Cardiac atrium fibroblast (primary cell): Measurements from ENCODE around the gene TMEM128.

DNA sequence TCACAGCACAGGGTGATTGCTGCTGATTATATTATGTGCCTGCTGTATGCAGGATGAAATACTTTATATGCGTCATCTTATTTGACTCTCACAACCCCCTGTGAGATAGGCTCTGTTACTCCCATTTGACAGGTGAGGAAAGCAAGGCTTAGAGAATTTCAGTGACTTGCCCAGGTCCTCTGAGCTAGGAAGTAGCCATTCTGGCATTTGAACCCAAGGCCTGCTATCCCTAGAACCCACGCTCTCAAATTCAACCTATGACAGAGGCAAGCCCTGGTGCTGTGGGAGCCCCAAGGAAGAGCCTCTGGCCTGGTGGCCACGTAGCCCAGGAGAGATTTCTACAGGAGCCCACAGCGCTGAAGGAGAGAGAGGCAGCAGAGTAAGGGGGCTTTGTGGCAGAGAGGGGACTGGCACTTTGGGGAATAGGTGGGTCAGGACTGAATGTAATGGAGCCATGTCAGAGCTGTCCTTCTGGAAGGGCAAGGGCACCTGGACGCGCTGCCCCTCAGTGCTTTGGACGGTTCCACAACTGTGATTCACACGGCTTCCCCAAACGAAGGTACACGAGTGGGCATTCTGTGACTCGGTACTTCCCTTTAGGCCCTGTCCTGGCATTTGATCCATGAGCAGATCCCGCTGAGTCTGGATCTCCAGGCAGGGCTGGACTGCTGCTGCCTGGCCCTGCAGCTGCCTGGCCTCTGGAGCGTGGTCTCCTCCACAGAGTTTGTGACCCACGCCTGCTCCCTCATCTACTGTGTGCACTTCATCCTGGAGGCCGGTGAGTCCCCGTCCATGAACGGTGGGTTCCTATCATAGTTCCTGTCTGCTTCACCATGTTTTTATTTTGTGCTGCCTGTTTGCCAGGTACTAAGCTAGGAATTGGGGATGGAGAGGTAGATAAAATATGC, 35.3 kb upstream of the MSANTD1 start:
- RAMPAGE, long total RNA: no peak

DNA sequence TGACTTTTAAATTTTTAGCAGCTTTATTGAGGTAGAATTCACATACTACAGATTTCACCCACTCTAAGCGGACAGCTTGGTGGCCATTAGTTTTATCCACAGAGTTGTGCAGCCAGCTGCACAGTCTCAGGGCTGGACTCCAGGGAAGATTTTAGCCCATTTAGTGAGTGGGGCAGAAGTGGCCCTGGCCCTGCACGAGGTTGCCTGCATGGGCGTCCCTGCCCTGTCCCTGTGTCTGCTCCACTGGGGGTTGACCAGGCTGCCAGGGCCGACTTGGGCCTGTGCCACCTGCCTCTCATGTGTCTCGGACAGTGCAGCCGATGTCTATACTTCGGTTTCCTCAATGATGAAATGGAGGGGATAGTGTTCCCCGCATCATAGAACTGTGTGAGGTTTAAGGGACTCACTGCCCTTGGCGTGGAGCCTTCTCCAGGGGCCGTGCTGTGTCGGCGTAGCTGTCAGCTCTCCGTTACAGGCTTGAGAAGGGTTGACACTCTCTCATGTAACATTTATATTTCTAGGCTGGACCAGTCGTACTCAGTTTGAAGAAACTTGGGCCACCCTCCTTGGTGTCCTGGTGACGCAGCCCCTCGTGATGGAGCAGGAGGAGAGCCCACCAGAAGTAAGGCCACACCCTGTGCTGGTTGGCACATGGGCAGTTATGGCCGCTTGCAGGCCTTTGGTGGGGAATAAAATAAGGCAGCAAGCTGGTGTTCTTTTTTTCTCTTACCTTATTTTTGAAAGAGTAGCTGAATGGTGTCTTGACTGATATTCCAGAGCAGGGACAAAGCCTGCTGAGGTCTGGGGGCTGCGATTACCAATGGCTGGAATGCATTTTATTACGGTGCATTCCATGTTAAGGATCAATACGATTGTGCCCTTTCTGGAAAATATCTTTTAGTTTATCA, 26.8 kb upstream of the MSANTD1 start:
- RAMPAGE, long total RNA: no peak

GRCh38 chr4:3242874-3243309, 6.1 kb upstream of the MSANTD1 start:
- RAMPAGE, long total RNA: no peak

DNA sequence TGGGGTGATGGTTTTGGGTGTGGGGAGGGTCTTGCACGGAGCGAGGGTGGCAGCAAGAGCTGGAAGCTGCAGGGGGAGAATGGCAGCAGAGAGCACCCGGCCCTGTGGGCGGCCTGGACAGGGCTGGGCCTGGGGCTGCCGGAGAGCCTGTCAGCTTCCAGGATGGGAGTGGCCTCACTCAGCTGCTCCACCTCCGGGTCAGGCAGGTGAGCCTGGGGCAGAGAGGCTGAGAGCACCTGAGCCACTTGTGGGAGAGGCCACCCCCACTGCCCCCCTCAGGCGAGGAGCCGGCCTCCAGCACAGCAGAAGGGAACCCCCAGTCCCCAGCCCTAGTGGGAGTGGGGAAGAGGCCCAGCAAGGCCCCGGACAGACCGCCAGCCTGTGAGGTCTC, 1.6 kb downstream of the MSANTD1 start:
- RAMPAGE, long total RNA: no peak

DNA sequence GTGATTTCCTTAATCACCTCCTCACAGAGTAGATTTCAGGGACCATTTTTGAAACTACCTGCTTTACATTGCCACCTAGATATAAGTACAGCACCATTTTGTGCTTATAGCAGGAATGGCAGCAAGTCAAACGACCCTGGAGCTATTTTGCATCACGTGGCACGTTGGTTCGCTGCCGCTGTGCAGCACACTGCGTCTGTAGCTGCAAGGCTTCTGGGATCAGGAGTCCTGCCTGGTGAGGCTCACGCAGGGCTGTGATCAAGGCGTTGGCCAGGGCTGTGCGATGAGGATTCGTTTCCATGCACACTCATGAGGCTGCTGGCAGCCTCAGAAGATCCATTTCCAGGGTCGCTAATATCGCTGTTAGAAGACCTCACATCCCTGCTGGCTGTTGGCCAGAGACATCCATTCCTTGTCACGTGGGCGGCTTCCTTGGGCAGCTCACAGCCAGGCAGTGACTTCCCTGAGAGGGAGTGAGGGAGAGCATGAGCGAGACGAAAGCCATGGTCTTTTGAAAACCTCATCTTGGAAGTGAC, 11.9 kb downstream of the RGS12 start:
- RAMPAGE, long total RNA: no peak

GRCh38 chr4:3442251-3442743, 529 bp downstream of the HGFAC start:
- RAMPAGE, long total RNA: no peak

- RAMPAGE, long total RNA: no peak
Measured at GRCh38 chr4:3530258-3530603, 2.0 kb downstream of the LRPAP1 start.

- RAMPAGE, long total RNA: no peak
Measured at GRCh38 chr4:3531477-3531868, 749 bp downstream of the LRPAP1 start.

DNA sequence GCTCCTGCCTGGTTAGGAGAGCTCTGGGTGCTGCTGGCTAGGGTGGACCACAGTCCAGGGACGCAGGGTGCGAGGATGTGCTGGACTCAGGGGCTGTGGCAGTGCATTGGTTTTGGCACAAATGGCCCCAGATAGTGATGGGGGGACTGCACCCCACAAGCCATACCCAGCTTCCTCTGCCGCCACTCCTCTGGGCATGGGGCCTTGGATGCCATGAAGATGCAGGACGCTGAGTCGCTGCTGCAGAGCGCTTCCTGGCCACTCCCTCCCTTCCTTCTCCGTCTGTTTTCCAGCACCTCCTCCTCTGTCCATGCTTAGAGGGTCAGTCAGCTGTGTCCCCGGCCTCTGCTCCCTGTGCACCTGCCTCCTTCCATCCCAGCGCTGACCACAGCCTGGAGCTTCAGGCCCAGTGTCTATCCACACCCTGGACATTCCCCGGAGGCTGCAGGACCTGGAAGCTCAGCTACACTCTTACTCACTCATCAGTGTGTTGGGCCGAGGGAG, 58.9 kb upstream of the ADRA2C start:
- RAMPAGE, long total RNA: no peak

GRCh38 chr4:3766897-3768041, 1.1 kb downstream of the ADRA2C start:
- RAMPAGE, long total RNA: no peak

- RAMPAGE, long total RNA: no peak
Measured at GRCh38 chr4:3781193-3781453, 14.9 kb downstream of the ADRA2C start.

DNA sequence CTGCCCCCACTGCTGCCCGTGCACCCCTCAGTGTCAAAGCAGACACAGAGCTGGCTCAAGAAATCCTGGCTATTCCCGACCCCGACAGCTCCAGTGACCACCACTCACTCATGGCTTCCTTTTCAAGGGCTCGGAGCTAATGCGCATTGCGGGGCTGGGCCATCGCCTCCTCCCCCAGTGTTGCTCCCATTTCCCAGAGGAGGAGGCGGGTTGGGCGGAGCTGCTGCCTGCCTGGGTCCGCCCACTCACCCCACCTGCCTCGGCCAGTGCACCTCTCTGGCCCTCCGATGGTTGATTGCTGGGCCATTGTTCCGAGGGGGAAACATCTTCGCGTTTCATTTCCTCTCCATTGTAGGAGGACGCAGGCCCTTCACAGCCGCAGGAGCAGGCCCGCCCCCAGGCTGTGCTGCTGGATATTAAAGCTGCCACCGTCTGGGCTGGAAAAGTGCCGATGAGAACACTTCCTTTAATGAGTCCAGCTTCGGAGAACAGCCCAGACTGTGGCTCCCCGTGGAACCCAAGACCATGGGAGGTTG, 96.4 kb downstream of the ADRA2C start:
- RAMPAGE, long total RNA: no peak

DNA sequence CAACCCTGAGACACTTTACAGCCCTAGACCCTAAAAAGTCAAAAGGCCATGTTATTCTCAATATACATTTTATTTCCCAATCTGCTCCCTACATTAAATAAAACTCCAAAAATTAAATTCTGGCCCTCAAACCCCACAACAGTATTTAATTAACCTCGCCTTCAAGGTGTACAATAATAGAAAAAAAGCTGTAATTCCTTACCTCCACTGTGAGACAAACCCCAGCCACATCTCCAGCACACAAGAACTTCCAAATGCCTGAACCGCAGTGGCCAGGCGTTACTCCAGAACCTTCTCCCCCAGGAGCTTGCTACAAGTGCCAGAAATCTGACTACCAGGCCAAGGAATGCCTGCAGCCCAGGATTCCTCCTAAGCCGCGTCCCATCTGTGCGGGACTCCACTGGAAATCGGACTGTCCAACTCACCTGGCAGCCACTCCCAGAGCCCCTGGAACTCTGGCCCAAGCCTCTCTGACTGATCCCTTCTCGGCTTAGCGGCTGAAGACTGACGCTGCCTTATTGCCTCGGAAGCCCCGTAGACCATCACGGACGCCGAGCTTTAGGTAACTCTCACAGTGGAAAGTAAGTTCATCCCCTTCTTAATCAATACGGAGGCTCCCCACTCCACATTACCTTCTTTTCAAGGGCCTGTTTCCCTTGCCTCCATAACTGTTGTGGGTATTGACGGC, 163.3 kb downstream of the ADRA2C start:
- RAMPAGE, long total RNA: no peak

DNA sequence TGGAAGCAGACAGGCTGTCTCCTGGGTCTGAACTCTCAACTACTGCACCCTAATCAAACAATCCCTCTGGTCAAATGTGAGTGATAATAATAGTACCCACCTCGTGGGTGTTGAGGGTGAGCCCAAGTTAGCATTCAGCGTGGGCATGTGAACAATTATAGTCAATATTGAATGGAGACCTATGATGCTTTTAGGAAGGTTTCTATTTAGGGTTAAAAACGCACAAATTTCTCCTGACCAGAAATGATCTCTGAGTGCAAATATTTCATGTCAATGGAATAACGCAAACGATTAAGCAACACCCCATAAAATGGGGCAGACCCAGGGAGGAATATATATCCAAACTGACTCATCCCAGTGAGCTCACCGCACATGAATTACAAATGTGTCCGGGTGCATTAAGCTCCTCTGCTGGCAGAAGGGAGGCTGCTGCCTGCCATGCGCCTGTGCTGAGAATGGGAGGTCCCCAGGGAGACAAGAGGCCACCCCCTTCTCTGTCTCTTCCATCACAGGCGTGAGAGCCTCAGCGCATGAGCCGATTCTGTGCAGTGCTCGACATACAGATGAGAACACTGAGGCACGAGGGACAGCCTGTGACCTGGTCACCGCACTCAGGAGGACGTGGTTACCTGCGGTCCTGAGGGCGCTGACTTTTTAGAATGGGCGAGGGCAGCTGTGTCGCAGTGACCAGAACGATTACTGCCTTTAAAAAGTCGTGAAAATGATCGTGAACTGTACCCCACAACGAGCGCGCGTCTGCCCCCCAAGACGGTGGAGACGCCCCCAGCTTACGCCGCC, 188.3 kb downstream of the ADRA2C start:
- RAMPAGE, long total RNA: no peak

- RAMPAGE, long total RNA: no peak
Measured at GRCh38 chr4:3984647-3985206, 218.5 kb downstream of the ADRA2C start.

DNA sequence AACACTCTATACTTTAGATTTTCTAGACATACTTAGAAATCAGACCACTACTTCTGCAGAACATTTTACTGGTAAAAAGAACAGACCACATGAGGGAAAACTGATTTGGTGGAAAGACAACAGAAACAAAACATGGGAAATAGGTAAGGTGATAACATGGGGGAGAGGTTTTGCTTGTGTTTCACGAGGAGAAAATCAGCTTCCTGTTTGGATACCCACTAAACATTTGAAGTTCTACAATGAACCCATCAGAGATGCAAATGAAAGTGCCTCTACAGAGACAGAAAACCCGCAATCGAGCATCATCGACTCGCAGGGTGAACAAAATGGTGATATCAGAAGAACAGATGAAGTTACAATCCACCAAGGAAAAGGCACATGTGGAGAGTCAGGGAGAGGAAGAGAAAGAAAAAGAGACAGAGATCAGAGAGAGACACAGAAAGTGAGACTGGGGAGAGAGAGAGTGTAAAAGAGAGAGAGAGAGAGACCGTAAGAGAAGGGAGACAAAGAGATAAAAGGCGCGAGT, 153.2 kb downstream of the OTOP1 start:
- RAMPAGE, long total RNA: no peak

DNA sequence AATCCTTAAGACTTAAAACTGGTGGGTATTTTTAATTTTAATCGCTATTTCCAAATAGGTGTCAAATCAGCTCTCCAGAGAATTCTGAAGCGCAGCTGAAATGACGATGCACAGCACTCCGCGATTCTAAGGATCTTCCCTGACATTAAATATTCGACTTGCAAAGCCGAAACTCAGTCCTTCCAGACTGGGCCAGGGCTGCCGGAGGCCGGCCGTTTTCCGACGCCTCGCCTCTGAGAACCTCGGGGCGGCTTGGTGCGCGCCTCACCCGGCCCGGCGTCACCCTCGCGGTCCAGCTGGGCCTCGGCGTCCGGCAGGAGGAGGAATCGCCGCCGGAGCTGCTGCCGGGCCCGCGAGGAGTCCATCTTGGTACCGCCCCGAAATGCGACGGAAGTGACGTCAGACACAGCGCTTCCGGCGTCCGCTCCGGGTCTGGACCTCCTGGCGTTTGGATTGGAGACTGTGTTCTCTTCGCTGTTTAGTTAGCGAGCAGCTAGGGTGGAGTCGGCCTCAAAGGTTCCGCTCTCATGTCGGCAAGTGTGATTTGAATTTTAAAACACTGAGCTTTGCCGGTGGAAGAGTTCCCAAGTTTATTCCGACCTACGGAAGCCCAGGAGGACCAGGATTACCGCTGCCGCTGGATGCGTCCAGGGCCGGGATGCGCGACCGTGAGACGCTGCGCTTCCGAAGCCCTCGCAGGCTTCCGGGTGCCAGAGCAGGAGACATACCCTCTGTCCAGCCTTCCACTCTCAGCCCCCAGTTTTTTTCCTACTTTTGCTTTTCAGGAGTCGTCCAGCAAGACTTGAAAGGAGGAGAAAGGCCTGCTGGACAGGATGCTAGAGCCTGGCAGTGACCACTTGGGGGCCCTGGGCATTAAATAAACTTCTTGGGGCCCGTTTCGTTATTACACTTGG, at the start of gene TMEM128:
TSS of gene TMEM128 (minus strand) at position 386 of the 914 bp plus-strand sequence.
- RAMPAGE, long total RNA: no peak

DNA sequence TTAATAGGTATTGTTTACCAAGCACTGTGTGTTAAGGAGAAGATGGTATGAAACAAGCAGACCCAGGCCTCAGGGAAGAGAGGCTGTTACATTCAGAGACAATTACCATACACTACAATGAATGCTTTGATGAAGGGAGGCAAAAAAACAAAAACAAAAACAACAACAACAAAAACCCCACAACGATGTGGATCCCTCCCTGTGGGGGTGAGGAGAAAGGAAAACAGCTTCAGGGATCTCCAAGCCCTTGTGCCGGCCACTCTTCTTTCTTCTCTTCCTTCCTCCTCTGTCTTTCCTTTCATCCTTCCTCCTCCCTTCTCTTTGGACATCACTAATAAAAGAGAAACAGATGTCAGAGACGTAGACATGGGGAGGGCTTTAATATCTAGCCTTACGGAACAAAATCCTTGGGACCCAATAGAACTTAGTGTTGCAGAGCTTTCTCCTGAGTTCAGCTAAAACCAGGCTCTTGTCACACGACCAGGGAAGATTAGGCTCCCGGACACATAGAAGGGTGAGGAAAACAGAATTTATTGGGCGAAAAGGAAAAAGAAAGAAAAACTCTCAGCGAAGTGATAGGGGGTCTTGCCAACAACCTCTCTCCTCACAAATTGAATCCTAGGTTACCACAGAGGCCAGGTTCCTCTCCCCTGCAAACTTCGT, 18.8 kb upstream of the STX18 start:
- RAMPAGE, long total RNA: no peak

GRCh38 chr4:4853808-4854028, 5.7 kb upstream of the MSX1 start:
- RAMPAGE, long total RNA: no peak

GRCh38 chr4:4867047-4868028, 7.9 kb downstream of the MSX1 start:
- RAMPAGE, long total RNA: no peak